ENCODE results near the genes CRLF2 and AKAP17A.

GRCh38 chrX:94750-95378 is 186.3 kb upstream of the PLCXD1 start:
- PRO-cap, 2 experiments, result no peak in any of the 2 experiments

- PRO-cap, 2 experiments, result no peak in any of the 2 experiments
These were observed 10.4 kb upstream of the PLCXD1 start for GRCh38 chrX:270589-271407.

DNA sequence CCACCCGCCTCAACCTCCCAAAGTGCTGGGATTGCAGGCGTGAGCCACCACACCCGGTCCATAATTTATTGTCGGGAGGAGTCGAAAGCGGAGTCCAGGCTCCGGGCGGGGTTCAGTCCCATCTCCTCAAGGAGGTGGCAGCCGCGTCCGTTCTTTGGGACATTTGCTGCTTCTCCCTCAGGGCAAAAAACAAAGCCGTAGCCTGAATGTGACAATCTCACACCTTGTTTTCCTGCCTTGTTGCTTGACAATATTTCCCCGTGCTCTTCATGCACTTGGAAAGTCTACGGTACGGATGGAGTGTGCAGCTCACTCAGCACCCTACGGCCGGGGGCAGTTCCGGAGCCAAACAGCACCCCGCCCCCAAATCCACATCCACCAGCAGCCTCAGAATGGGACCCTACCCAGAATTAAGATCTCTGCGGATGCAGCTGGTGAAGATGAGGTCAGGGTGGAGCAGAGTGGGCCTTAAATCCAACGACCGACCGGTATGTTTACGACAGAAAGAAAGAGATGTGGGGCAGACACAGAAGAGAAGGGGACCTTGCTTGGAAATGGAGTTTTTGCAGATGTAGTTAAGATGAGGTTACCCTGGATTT is 9.5 kb downstream of the GTPBP6 start:
- PRO-cap, 2 experiments, result no peak in any of the 2 experiments

- PRO-cap, 2 experiments, result peak in 2 of 2 experiments; most common plus-strand start chrX:319163 (in 1)
These were observed 498 bp upstream of the GTPBP6 start for GRCh38 chrX:318980-319607.

DNA sequence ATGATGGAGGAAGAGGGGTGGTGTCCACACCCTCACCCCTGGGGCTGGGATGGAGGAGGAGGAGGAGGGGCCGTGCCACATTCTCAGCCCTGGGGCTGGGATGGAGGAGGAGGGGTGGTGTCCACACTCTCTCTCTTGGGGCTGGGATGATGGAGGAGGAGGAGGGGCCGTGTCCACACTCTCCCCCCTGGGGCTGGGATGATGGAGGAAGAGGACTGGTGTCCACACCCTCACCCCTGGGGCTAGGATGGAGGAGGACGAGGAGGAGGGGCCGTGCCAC is 231.7 kb downstream of the CRLF2 start:
- PRO-cap, 2 experiments, result no peak in any of the 2 experiments

DNA sequence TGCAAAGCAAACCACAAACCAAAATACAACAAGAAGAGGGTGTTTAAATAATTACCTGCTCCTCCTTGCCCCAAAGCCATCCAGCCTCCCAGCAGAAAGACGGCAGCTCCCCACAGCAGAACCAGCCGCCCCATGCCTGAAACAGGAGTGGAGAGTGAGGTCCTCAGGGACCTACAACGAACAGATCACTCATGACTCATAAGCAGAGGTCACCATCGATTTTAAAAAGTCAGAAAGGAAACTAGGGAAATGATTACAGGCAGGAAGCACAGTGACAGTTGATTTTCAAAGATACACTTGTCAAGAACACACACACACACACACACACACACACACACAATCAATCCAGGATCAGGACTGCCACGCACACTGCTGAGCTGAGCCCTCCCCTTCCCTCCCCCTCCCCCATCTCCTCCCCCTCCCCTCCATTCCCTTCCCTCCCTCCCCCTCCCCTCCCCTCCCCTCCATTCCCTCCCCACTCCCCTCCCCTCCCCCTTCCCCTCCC is at the start of gene CRLF2:
Gene CRLF2 (minus strand): TSS at position 149 of the 505 bp plus-strand sequence.
- PRO-cap, 2 experiments, result no peak in any of the 2 experiments

- PRO-cap, 2 experiments, result no peak in any of the 2 experiments
These were observed 6.2 kb downstream of the CSF2RA start for GRCh38 chrX:1274762-1275236.

GRCh38 chrX:1302137-1302510 is 33.5 kb downstream of the CSF2RA start:
- PRO-cap, 2 experiments, result no peak in any of the 2 experiments

GRCh38 chrX:1355871-1356465 is 19.4 kb downstream of the IL3RA start:
- PRO-cap, 2 experiments, result no peak in any of the 2 experiments

DNA sequence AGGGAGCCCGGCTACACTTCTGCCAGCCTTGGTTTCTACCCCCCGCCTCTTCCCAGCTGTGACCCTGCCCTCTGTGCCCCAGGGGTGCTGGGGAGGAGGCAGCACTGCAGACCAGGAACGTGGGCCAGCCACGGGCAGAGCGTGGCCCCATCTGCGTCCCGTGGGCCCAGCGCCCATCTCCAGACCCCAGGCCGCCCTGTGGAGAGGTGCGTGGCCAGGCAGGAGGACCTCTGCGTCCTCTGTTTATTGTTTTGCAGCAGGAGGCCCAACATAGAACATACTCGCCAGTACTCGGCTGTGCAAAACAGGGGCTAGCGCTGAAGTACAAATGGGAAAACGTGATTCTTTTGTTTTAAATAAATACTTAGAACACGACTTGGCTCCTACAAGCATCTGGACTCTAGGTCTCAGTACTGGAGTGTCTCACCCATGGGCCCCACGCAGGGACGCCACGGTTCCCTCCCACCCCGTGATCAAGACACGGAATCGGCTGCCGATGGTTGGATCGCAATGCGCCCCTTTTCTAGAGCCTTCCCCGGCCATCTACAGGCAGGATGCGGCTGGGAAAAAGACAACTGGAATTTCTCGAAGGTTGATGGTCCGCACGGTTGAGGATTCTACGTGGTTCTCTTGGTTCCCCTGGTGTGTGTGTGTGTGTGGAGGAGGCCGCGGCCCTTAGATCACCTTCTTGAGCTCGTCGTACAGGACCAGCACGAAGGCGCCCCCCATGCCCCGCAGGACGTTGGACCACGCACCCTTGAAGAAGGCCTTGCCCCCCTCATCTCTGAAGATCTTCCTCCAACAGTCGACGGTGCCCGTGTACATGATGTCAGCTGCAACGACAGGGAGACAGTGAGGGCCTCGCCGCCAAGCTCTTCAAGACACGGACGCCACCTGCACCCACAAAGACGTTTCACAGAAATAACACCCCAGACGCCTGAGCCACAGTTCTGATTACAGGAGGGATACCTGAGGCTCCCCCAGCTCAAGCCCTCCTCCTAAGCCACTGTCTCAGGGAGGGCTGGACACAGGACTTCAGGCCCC is 5.7 kb downstream of the SLC25A6 start:
- PRO-cap, 2 experiments, result no peak in any of the 2 experiments

DNA sequence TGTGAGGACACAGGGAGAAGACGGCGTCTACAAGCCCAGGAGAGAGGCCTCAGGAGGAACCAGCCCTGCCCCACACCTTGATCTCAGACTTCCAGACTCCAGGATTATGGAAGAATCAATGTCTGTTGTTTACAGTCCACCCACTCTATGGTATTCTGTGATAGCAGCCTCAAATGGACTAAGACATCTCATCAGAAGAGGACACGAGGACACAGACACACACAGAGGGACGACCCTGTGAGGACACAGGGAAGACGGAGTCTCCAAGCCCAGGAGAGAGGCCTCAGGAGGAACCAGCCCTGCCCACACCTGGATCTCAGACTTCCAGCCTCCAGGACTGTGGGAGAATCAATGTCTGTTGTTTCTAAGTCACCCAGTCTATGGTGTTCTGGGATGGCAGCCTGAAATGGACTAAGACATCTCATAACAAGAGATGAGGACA is 3.7 kb downstream of the SLC25A6 start:
- PRO-cap, 2 experiments, result no peak in any of the 2 experiments

DNA sequence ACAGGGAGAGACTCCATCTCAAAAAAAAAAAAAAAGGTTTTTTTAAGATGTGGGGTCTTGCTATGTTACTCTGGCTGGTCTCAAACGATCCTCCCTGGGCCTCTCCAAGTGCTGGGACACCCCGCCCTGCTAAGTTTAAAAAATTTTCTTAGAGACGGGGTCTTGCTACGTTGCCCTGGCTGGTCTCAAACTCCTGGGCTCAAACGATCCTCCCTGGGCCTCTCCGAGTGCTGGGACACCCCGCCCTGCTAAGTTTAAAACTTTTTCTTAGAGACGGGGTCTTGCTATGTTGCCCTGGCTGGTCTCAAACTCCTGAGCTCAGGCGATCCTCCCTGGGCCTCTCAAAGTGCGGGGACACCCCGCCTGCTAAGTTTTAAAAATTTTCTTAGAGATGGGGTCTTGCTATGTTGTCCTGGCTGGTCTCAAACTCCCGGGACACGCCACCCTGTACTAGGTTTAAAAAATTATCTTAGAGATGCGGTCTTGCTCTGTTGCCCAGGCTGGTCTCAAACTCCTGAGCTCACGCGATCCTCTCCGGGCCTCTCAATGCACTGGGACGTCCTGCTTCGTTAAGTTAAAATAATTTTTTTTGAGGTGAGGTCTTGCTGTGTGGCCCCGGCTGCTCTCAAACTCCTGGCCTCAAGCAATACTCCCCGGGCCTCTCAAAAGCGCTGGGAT is 1.2 kb downstream of the SLC25A6 start:
- PRO-cap, 2 experiments, result no peak in any of the 2 experiments

- PRO-cap, 2 experiments, result no peak in any of the 2 experiments
These were observed 12.8 kb upstream of the SLC25A6 start for GRCh38 chrX:1404646-1405239.

DNA sequence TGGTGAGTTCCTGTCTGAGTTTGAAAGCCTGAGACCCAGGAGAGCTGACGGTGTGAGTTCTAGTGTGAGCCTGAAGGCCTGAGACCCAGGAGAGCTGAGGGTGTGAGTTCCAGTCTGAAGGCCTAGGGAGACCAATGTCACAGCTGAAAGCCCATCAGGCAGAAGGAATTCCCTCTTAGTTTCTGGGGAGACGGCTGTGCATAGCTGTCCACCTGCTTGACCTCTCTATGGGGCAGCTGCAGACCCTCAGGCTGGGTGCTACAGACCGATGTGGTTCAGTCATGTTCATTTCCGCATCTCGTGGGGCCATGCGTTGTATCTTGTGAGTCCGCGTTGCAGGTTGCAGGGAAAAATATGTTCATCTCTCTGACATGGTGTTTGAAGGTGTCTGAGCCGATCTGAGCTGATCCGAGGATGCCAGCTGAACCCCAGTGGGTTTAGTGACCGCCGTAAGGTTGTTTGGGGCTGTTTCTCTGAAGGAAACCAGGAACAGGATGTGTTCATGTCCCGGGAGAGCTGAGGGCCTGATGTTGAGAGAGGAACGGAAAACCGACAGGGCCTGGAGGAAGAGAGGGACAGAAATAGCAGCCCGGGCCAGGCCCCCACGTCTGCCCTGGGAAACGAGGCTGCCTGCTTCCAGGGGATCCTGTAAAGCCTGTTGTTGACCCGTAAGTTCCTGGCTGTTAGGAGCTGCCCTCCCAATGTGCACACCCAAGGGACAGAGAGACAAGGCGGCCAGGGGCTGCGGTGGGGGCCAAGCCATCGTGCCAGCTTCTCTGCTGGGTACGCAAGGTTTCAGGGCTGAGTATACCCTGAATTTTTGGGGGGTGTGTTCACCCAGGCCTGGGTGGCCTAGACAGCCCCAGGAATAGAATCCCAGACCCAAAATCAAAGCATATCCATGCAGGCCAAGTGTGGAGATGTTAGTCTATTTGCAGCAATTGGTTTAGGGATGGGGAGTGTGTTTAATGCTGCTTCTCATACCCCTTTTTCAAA is 9.8 kb upstream of the P2RY8 start:
- PRO-cap, 2 experiments, result no peak in any of the 2 experiments

DNA sequence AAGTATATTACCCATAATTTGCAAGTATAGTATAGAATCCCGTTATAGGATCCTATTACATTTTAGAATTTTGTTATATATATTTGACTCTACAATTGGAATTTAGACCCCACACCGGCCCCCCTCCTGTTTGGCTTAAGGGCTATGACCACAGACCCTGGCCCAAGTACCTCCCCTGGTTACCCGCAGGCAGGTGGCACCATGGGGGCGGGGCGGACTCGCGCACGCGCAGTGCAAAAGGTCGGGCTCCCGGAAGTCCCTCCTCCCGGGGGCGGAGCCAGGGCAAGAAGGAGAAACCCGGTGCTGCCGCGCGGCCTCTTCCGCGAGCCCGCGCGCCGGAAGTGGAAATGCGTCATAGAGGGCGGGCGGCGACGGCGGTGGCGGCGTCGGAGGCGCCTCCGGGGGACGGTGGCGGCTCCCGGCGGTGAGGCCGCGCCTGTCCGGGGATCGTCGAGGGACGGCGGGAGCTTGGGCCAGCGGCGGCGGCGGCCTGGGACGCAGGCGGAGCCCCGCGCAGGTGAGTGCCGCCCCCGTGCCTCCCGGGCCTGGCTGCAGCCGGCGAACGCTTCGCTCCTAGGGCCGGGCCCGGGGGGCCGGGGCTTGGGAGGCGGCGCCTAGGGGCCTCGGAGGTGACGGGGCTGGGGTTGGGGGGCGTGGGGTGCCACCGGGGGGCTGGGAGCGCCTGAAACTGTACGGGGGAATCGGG is at the start of gene AKAP17A:
Gene AKAP17A (plus strand): TSS at position 352 of the 706 bp plus-strand sequence.
- PRO-cap, 2 experiments, result peak in 2 of 2 experiments; most common plus-strand start position 355 of the sequence (in 1)

GRCh38 chrX:1591959-1592278 is 515 bp downstream of the AKAP17A start:
- PRO-cap, 2 experiments, result no peak in any of the 2 experiments

DNA sequence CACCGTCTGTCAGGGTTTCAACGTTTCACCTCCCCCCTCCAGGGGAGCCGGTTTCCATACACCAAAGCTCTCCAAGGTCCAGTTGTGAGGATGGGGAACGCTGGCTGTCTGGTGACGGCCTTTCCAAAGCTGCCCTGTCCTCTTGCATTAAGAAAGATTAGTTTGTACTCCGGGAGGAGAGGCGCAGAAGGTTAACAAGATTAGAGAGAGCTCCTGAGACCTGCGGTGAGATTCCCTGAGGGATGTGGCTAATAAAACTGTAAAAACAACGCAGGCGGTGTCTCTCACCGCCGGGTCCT is 43.3 kb downstream of the ASMT start:
- PRO-cap, 2 experiments, result no peak in any of the 2 experiments

DNA sequence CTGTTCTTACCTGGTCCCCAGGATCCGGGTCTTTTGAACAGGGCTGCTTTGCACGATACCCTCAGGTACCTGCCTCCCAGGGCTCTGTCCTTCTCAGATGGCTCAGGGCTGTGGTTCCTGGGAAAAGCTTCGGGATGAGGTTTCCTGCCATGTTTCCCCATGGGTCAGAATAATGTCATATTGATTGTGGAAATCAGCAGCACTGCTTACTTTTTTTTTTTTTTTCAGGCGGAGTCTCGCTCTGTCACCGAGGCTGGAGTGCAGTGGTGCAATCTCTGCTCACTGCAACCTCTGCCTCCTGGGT is 271.9 kb downstream of the ASMT start:
- PRO-cap, 2 experiments, result no peak in any of the 2 experiments

- PRO-cap, 2 experiments, result no peak in any of the 2 experiments
These were observed 11.9 kb downstream of the DHRSX start for GRCh38 chrX:2488751-2489339.

DNA sequence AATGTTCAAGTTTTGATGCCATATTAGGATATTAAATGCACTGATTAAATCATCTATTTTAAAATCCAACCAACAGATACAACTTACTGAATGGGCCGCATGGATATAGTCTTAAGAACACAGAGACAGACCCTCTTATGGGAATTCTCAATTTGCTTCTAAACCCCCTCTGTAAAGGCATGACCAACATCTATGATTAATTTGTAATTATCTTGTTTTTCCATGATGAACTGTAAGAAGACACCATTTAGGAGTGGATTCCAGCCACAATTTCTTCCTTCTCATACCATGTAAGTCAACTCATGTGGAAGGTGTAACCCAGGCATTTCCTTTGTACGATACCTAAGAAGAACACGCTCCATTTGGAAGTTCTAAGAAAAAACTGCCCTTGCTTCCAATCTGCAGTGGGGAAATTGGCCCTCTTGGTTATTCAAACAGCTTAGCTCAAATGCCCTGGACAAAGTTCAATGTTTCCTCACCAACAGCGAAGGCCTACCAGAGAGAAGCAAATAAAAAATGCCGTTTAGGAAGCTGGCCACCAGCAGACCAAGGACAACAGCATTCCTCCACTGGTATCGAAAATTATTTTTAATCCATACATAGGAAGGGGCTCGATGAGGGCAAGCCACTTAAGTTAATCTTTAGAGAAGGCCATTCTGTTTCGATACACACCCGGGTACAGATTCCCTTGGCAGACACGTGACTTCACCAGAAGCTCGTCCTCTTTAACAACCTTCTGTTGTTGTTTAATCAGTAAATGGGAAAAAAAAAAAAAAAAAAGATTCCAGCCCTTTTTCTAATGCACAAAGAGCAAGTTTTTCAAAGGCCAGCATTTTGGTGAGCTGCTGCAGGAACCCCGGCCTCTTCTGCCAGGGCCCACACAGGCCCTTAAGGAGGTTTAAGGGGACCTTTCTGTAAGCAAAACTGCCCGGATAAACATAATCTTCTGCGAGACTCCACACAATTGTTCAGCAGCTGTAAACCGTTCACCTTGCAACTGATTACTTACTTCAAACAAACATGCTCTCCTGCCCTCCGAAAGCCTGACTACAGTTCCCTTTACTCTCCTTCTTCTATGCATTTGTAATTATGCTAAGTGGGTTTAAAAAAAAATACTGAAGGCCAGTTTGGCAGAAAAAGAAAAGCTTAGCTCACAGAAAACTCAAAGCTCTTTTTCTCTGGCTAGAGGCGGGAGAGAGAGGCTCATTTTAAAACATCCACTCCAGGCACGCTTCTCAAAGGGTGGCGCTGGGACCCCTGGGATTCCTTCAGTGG is 2.5 kb downstream of the DHRSX start:
- PRO-cap, 2 experiments, result no peak in any of the 2 experiments

All from Colon Carcinoma Metastatic in the Brain (tissue), 2 donors.